Cardiac ventricle fibroblast (primary cell): ENCODE measurements around a stretch of chr17.

GRCh38 chr17:46037887-46038406, 38.9 kb downstream of the STH start:
- RAMPAGE, long total RNA = no peak

GRCh38 chr17:46046746-46047148, 47.7 kb downstream of the STH start:
- RAMPAGE, long total RNA = no peak

GRCh38 chr17:46151259-46151912, 41.8 kb downstream of the KANSL1 start:
- RAMPAGE, long total RNA = no peak

- RAMPAGE, long total RNA = no peak
These were observed 26.7 kb downstream of the WNT9B start for GRCh38 chr17:46878009-46878552.

DNA sequence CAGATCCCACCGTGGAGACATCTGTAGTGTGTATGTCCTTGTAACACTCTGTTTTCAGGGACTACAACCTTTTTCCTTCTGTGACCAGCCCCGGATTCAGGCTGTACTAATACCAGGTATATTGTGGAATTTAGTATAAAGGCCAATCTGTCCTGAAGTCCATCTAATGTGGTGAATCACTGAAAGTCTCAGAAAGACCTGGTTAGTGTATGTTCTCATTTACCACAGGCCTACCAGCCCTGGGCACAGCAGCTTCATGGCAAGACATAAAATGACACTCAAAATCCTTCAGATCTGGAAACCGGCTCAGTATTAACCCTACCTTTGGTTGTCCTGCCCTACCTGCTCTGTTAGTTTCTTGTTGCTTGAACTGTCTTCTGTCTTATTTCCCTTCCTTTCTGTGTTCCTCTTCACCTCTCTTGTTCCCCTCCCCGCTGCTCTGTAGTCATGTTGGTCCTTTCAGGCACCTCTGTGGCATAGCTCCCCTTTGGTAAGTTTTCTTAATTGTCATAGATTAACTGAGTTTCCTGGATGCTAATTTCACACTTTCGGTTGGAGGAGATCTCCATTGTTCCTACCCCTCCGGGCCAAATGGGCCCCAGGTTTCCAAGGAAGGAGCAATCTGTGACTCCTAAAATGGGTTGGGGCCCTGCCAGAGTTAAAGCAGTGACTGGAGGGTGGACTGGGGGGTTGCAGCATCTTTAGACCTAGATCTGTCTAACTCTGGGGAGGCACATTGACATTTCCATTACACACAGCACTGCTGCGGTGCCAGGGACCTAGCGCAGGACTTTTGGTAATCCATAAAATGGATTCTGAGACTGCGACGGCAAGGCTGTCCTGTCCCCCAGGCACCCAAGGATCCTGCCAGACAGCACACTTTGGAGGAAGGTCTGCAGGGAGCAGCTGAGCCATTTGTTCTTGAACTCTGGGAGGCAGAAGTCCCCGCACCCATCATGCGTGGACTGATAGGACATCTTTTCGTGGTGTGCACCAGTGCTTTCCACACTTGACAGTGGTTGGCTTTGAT, 17.1 kb downstream of the GOSR2 start:
- RAMPAGE, long total RNA = no peak

GRCh38 chr17:46943201-46943404, 20.1 kb downstream of the GOSR2 start:
- RAMPAGE, long total RNA = no peak

DNA sequence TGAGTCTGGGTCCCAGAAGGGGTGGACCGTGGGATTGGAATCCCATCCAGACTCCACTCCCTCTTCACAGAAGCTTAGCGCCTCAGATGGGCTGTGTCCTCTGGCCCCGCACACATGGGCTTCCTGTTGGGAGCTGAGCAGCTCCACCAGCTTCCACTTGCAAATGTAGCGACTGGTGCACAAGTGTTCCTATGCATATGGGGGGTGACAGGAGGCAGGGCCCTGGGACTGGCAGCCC, 31.0 kb upstream of the RPRML start:
- RAMPAGE, long total RNA = no peak

- RAMPAGE, long total RNA = no peak
These were observed 70.6 kb downstream of the CDC27 start for GRCh38 chr17:47118541-47118945.

DNA sequence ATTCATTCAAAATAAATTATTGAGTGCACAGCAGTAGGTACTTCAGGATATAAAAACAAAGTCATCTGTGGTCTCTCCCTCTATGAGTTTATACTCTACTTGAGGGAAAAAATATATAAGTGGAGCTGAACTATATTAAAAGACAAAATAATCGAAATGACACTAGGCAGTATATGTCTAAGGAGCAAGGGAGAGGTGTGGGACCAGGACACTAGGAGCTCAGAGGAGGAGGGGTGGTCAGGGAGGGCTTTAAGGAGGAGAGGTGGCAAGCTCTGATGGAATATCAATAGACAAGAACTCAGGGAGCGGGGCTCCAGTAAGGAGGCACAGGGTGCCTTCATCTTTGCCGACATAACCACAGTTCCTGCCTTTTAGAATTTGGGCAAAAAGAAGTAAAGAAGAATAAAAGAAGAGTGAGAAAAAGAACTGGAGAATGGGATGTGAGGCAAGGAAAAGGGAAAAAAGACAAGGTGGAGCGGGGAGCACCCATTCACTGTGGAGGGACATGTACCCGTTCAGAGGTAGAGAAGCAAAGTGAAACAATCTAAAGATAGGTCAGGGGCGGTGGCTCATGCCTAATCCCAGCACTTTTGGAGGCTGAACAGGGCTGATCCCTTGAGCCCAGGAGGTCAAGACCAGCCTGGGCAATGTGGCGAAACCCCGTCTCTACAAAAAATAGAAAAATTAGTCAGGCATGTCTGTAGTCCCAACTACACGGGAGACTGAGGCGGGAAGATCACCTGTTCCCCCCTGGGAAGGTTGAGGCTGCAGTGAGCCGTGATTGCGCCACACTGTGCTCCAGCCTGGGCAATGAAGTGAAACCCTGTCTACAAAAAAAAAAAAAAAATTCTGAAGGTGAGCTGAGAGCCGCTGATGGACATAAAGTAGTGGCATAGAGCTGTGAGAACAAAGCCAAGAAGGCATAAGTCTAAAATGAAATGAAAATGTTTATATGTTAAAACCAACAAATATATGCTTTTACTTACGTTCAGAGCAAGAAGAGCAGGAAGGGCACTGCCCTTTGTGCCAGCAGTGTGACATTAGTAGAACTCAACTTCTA, 21.6 kb downstream of the MYL4 start:
- RAMPAGE, long total RNA = no peak

GRCh38 chr17:47265770-47266755, 12.4 kb downstream of the ITGB3 start:
- RAMPAGE, long total RNA = no peak

- RAMPAGE, long total RNA = no peak
These were observed 34.0 kb upstream of the EFCAB13 start for GRCh38 chr17:47289445-47290421.

GRCh38 chr17:47431265-47431906, 99.5 kb upstream of the NPEPPS start:
- RAMPAGE, long total RNA = no peak

DNA sequence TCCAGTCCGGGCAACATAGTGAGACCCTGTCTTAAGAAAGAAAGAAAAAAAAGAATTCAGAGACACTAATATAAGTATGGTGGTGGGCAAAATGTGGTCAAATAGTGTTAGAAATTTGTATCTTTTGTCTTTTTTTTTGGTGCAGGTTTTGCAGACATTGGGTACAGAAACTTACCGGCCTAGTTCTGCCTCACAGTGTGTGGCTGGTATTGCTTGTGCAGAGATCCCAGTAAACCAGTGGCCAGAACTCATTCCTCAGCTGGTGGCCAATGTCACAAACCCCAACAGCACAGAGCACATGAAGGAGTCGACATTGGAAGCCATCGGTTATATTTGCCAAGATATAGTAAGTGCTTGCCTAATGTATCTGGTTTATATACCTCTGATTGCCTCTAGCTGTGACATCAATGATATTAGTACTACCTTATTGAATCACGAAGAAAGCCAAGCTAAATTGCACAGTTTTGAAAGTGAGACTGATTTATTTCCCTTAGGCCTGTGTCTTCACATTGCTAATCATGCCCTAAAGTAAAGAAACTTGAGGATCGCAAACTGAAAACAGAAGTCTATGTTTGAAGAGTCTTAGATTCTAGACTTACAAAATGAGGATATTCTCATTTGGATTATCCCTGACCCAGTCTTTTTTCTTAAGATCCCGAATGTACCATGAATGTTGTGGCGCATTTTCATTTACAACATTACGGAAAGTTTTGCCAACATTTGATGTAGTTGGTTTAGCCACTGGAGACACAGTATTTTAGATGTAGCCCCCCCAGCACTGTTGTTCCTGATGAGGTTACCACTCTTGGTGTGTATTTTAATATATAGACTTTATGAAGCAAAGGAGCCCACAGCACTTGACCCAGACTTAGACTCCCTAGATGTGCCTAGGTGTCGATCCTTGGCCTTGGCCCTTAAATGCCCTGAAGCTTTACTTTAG, 7.3 kb downstream of the KPNB1 start:
- RAMPAGE, long total RNA = no peak

DNA sequence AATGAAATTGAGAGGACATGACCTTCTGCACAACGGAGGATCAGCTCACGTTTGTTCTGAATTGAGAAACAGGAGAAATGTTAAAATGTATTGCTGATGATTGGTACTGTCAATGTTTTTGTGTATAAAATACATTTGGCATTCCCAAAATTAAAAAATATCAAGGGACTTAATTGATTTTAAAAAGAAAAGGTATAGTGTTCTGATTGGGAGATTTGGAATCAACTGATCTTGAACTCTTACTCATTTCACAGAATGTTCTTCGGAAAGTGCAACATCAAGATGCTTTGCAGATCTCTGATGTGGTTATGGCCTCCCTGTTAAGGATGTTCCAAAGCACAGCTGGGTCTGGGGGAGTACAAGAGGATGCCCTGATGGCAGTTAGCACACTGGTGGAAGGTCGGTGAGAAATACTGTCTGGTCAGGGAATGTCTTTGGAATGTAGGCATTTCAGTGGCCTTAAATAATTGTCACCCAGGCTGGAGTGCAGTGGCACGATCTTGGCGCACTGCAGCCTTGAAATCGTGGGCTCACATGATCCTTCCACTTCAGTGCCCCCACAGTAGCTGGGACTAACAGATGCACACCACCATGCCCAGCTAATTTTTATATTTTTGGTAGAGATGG, 19.5 kb upstream of the TBKBP1 start:
- RAMPAGE, long total RNA = no peak

GRCh38 chr17:47956814-47957547, 702 bp downstream of the PRR15L start:
- RAMPAGE, long total RNA = no peak

DNA sequence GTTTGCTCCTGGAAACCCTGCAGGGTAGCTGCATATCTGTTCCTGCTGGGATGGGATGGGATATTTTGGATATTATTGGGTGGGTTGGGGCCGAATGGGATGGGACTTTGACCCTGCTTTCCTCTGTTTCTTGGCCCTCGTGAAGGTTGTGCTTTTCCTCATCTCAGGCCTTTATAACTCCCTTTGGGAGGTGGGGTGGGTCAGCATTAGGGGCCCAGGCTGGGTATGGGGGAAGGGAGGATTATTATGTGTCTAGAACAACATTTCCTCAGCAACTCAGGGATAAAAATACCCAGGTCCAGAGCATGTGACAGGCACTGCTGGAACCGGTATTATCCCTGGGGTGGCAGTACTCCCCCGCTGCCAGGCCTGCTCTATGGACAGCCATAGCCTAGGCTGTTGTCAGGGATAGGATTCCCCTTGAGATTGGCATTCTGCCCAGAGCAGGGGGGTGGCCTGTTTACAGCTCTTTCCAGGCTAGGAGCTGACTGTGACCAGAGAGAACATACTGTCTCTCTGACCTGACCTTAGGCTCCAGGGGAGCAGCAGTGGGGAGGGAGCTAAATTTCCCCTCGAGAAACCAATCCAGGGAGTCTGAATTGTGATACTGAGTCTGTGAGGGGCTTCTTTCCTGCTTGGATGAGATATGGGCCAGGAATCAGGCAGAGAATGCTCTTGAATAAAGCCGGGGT, 5.1 kb downstream of the NFE2L1 start:
- RAMPAGE, long total RNA = no peak

DNA sequence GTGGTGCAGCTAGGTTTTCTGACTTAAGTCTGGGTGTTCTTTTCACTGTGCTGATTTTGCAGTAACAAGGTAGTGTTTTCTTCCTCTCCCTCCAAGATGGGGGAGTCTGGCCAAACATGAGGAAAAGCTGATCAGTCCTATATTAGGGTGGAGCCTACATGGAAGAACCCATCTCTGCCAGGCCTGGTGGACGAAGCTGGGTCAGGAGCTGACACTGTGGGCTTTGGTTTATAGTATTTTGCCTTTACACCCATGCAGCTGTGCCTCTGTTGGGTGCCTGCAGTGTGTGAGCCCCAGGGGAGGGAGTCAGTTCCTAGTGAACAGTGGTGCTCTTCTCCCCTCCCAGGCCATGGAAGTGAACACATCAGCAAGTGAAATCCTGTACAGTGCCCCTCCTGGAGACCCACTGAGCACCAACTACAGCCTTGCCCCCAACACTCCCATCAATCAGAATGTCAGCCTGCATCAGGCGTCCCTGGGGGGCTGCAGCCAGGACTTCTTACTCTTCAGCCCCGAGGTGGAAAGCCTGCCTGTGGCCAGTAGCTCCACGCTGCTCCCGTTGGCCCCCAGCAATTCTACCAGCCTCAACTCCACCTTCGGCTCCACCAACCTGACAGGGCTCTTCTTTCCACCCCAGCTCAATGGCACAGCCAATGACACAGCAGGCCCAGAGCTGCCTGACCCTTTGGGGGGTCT, 9.9 kb downstream of the NFE2L1 start:
- RAMPAGE, long total RNA = no peak

DNA sequence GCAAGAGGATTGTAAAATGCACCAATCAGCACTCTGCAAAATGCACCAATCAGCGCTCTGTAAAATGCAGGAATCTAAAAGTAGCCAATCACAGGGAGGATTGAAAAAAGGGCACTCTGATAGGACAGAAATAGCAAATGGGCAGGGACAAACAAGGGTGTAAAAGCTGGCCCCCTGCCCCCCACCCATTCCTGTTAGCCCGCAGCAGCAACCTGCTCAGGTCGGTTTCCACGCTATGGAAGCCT, 1.8 kb upstream of the CBX1 start:
- RAMPAGE, long total RNA = no peak

DNA sequence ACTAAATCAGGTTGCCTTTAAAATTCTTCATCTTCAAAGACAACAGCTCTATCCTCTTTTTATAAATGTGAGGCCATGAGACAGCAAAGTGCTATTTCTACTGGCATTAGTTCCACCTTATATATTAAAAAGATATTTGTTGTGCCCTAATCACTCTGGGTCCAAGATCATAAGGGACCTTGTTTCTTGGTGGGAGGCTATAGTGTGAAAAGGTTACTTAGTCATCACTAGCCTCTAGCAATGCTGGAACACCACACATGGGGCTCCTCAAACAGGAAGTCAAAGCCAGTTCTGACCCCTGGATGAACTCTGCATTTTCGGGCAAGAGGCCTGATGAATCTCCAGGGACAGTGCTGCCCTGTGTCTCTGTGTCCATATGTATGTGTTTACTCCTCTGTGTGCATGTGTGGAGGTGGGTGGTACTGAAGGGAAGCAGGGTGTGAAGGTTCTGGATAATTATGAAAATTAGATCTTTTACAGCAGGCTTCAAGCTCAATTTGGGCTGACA, 133.4 kb downstream of the SNX11 start:
- RAMPAGE, long total RNA = no peak

DNA sequence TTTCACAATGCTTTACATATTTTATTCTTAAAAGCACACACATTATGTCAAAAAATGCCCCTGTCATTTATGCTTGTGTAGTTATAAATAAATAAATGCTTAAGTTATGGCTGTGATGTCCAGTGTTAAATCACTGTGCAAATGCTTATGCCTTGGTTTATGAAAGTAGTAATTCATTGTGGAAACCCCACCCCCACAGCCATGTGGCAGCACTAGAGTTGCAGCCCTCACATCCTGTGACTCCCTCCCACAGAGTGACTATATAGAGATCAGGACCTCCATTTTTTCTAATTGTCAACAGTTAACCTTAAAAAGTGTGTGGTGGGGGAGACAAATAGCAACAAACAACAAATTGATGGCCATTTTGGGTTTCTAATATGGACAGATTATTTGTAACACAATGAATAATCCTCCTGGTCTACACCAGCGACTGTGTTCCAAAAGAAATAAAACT, 2.4 kb downstream of the SKAP1 start:
- RAMPAGE, long total RNA = no peak